Vagina (tissue), 1 donor: ENCODE results near the genes TTC13 and FAM89A.

- PRO-cap: no peak
- RAMPAGE, long total RNA: no peak
Measured at GRCh38 chr1:230082584-230083347, 15.7 kb downstream of the GALNT2 start.

DNA sequence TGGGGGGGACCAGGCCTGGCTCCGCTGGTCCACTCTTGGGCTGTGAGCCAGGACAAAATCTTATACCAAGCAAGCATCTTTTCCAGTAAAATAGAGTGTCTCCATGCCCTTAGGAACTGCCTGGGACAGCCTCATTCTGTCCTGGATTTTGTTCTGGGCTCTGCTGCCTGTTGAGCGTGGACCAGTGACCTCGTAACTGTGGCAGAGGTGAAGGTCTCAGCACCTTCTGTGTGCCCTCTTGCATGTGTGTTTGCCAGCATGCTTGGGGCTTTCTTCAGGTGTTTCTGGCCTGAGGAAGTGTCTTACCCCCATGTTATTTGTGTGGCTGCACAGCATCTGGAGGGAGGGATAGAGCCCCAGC lies 45.7 kb downstream of the GALNT2 start:
- PRO-cap: no peak
- RAMPAGE, long total RNA: no peak

- PRO-cap: unidirectional peak, plus-strand start at chr1:230154191
- RAMPAGE, long total RNA: no peak
Measured at GRCh38 chr1:230153320-230154604, 86.7 kb downstream of the GALNT2 start.

GRCh38 chr1:230158579-230159380 lies 91.7 kb downstream of the GALNT2 start:
- PRO-cap: no peak
- RAMPAGE, long total RNA: no peak

DNA sequence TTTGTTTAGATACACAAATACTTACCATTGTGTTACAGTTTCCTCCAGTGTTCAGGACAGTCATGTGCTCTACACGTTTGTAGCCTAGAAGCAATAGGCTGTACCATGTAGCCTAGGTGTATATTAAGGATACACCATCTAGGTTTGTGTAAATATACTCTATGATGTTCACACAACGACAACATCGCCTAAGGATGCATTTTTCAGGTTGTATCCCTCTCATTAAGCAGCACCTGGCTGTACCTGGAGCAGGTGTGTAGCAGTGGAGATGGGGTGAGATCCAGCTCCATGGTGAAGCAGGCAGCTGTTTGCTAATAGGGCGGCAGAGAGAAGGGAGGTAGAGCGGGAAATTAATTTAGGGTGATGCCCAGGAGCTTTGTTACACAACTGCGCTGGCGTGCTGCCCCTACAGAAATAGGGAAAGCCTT lies 168.7 kb downstream of the PGBD5 start:
- PRO-cap: no peak
- RAMPAGE, long total RNA: no peak

DNA sequence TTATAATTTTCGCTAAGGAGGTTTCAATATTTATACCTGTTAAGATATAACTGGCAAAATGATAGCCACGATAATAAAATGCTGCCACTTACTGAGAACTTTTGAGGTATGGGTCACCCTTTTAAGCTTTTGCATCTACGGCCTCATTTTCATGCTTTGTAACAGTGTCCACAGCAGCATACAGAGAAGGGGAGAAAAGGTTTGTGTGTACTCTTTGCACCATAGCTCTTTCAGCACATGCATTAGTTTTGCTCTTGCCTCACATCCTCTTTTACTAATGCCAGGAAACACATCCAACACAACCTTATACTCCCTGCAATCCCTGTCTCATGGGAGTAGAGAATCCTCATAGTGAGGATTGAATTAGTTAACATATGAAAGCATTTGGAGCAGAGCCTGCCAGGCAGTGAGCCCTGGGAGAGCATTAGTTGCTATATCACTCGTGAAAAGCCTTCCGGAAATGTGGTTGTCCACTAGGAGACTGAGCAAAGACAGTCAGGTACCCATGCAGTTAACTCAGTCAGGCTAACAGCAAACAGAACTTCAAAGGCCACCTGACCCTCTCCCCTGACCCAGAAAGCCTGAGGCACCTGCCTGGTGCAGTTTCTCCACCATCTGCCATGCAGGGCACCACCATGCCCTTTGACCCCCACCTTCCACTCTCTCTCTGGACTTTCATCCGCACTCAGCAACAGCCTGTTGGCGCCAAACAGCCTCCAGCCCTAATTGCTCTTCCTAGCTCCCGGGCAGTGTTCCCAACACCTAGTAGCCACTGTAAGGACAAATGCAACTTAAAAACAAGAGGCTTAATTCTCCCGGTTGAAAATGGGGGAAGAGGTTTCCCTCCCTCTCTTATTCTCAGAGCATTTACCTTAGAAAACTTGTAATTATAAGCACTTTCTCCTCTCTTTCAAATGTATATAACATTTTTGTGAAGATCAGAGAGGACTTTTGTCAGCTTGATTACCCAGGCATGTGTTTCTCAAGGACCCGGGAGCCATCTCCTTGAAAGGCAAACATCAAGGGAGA lies 14.9 kb upstream of the AGT start:
- PRO-cap: no peak
- RAMPAGE, long total RNA: no peak

- PRO-cap: no peak
- RAMPAGE, long total RNA: no peak
Measured at GRCh38 chr1:230753172-230754376, 6.4 kb downstream of the CAPN9 start.

DNA sequence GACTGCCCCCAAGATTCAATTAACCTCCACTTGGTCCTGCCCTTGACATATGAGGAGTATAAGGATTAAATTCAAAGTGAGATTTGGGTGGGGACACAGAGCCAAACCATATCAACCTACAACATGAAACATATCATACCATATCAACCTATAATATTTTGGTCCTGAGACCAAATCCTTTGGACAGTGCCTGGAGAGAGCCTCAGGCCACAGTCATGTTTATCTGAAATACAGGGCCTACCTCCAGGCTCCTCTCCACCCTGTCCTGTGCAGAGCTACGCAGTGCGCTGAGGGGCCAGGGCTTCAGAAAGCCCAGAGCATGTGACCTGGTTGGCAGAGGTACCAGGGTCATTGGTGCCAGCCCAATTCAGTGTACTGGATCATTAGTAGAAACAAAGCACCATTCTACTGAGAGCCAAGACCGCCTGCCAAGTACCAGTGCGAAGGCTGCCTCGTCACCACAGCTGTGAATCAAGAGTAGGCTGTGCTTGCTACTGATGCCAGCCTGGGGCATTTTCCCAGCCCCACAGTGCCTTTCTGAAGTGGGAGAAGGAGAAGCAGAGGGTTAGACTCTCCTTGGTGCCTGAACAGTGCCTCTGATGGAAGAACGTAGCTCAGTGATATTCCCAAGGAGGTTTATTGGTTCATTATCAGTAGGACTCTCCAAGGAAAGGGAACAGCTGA lies 59.8 kb downstream of the CAPN9 start:
- PRO-cap: no peak
- RAMPAGE, long total RNA: no peak

DNA sequence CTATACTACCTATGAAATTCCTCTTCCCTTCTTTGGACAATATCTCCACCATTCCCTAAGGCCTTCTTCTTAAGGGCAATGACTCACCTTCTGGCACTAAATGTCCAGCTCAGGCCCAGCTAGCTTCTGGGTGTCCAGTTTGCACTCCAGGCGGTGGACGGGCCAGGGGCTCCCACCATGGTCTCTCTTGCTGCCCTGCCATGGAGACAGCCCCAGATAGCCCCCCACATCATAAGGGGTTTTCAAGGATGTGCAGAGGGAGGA lies 43.8 kb downstream of the C1orf198 start:
- PRO-cap: no peak
- RAMPAGE, long total RNA: no peak

GRCh38 chr1:230910190-230910895 lies 42.0 kb upstream of the C1orf198 start:
- PRO-cap: no peak
- RAMPAGE, long total RNA: no peak

- PRO-cap: bidirectional peak, plus-strand start at chr1:230979094, minus-strand start at chr1:230978888
- RAMPAGE, long total RNA: start-site peak on the minus strand at chr1:230978665-230978690, 16 reads
Measured at GRCh38 chr1:230977898-230979006, at the start of gene TTC13. Gene TTC13, minus strand, starts transcription at chr1:230978861.

- PRO-cap: no peak
- RAMPAGE, long total RNA: no peak
Measured at GRCh38 chr1:231018847-231019475, 21.1 kb downstream of the FAM89A start.

DNA sequence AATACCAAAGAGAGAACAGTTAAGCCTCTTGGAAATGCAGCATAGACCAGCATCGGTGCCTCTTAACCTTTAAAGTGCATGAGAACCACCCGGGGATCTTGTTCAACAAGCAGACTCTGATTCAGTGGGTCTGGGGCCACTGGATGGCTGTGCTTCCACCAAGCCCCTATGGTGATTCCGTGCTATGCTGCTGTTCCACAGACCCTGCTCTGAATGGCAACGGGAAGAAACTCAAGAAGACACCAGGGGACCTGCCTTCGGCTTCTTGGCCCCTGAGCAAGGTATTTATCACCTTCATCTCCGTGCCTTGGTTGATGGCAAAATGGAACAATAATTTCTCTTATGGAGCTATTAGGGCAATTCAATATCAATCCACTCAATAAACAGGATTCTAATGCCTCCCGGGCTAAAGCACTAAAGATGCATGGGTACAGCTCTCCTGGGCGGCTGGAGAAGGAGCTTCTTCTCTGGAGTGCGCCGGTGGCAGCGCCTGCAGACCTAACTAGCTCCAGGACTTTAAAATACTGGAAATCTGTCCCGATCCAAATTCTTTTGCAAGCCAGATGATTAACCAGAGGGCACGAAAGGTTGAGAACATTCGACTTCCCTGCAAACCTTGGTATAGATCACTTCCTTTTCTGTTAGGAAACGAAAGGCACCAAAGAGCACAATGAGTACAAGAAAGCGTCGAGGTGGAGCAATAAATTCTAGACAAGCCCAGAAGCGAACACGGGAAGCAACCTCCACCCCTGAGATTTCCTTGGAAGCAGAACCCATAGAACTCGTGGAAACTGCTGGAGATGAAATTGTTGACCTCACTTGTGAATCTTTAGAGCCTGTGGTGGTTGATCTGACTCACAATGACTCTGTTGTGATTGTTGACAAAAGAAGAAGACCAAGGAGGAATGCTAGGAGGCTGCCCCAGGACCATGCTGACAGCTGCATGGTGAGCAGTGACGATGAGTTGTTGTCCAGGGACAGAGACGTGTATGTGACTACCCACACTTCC lies 18.8 kb downstream of the FAM89A start:
- PRO-cap: no peak
- RAMPAGE, long total RNA: no peak

DNA sequence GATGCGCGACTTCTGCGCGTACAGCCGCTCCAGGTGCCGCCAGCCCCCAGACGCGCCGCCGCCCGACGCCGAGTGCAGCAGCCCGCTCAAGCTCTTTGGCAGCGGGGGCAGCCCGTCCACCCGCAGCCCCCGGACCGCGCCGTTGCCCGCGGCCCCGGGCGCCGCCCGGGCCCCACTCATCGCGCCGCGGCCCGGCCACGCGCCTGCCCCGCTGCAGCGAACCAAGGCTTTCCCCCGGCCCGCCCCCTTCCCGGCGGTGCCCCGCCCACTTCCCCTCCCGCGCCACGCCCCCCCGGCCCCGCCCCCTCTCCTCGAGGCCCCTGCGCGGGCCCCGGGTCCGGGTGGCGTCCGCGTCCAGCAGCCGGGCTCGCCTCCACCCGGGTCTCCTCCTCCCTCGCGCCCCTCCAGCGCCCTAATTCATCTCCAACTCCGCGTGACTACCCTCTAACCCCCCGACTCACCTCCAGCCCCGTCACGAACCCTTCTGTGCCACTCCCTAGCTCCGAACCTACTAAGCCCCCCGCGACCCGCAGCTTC lies at the start of gene FAM89A:
FAM89A (minus strand) TSS at position 223 of the 537 bp plus-strand sequence.
- PRO-cap: bidirectional peak, plus-strand start at position 314 of the sequence, minus-strand start at position 205 of the sequence
- RAMPAGE, long total RNA: no peak

DNA sequence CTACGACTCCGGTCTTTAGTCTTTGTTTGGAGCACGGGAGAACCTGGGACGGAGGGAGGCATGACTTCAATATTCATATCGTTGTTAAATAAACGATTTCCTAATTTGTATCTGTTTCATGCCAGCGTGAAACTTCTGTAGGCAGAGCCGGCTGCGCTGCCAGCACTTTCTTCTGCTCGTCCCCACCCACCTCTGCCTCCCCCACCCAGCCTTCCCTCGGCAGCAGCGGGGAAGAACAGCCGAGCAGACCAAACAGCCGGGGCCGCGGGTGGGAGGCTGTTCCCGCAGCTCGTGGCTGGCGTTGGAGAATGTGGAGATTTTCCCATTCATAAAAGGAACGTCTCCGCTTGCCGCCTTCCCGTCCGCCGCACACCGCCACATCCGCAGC lies 790 bp upstream of the TRIM67 start:
- PRO-cap: no peak
- RAMPAGE, long total RNA: no peak

- PRO-cap: no peak
- RAMPAGE, long total RNA: no peak
Measured at GRCh38 chr1:231240281-231240990, 539 bp downstream of the C1orf131 start.

DNA sequence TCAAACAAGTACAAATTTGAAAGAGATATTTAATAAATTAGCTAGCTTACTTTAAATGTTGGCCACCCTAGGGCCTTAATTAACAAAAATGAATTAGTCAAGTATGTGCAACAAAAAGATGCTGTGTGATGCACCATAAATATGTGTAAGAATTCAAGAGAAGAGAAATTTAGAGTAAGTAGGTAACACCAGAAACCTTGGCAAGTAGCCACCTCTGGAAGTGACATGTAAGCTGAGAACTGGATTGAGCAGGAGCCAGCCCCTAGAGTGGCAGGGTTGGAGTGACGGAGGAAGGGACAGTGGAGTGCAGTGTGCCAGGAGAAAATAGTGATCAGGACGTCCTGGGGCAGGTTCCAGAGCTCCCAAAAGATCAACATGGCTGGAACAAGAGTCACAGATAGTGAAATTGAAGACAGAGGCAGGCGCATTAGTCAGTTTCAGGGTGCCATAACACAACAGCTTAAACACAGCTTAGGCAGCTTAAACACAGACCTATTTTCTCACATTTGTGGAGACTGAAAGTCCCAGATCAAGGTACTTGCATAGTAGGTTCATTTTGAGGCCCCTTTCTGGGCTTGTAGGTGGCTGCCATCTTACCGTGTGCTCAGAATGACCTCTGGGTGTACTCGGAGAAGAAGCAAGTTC lies 37.1 kb downstream of the GNPAT start:
- PRO-cap: no peak
- RAMPAGE, long total RNA: no peak

DNA sequence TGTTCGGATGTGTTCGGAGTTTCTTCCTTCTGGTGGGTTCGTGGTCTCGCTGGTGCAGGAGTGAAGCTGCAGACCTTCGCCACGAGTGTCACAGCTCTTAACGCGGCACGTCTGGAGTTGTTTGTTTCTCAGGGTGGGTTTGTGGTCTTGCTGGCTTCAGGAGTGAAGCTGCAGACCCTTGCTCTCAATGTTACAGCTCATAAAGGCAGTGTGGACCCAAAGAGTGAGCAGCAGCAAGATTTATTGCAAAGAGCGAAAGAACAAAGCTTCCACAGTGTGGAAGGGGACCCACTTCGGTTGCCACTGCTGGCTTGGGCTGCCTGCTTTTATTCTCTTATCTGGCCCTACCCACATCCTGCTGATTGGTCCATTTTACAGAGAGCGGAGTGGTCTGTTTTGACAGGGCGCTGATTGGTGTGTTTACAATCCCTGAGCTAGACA lies 47.8 kb downstream of the GNPAT start:
- PRO-cap: no peak
- RAMPAGE, long total RNA: no peak

DNA sequence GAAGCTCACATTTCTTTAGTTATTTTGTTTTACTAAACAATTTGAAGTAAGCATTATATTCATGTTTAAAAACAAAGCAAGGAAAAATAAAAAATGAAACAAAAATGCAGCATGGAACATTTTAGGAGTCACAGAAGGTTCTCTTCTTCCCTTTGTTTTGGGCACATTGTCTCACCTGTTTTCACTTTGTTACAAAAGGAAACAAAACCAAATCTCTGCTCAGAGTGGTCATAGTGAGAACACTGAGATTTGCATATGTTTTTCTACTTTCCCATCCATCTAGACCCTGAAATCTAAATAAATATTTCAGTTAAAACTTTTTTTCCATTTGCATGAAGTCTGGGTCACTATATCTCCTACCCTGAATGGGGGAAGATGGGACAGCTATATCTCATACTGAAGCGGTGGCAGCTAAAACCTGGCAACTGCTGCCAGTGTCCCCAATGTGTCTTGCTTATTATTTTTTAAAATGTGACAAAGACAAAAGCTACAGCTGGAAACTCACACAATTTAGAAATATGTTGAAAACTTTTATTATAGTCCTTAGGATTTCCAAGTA lies 3.5 kb downstream of the EXOC8 start:
- PRO-cap: no peak
- RAMPAGE, long total RNA: no peak

DNA sequence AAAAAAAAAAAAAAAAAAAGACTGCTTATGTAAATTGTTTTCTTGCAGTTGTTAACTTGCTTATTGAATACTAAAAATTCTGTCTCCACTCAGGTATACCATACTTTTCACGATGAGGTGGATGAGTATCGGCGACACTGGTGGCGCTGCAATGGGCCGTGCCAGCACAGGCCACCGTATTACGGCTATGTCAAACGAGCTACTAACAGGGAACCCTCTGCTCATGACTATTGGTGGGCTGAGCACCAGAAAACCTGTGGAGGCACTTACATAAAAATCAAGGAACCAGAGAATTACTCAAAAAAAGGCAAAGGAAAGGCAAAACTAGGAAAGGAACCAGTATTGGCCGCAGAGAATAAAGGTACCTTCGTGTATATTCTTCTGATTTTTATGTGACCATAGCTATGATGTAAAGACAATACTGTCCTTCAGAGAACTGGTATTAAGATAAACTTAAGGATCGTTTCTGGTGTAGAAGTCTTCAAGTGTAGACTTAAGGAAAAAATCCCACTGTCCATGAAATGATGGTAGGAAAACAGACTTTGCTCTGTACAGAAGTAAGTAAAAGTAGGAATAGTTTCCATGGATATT lies 13.2 kb downstream of the SPRTN start:
- PRO-cap: no peak
- RAMPAGE, long total RNA: no peak